A172 (cell line): Measurements from ENCODE around the genes THOC3, NOP16 and RGS14.

- RAMPAGE, long total RNA: no peak
These were observed 24.2 kb downstream of the CPLX2 start for GRCh38 chr5:175895442-175896160.

GRCh38 chr5:175967737-175968447 lies at the start of gene THOC3:
Gene THOC3 (minus strand): TSS chr5:175968315.
- RAMPAGE, long total RNA: start-site peak on the minus strand at chr5:175968232-175968294, 136 and 28 reads in 2 replicates

- RAMPAGE, long total RNA: no peak
These were observed 92.7 kb upstream of the THOC3 start for GRCh38 chr5:176060698-176061396.

- RAMPAGE, long total RNA: no peak
These were observed 39.1 kb upstream of the SIMC1 start for GRCh38 chr5:176198964-176199679.

DNA sequence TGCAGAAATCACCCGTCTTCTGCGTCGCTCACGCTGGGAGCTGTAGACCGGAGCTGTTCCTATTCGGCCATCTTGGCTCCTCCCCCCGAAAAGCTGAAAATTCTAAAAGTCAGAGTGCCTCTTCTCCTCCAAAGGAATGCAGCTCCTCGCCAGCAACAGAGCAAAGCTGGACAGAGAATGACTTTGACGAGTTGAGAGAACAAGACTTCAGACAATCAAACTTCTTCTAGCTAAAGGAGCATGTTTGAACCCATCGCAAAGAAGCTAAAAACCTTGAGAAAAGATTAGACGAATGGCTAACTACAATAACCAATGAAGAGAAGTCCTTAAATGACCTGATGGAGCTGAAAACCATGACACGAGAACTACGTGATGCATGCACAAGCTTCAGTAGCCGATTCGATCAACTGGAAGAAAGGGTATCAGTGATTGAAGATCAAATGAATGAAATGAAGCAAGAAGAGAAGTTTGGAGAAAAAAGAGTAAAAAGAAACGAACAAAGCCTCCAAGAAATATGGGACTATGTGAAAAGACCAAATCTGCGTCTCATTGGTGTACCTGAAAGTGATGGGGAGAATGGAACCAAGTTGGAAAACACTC lies 44.4 kb downstream of the SIMC1 start:
- RAMPAGE, long total RNA: no peak

- RAMPAGE, long total RNA: start-site peak on the minus strand at chr5:176388571-176388623, 581 and 1,059 reads in 2 replicates; start-site peak on the plus strand at chr5:176388750-176388806, 1,786 and 356 reads in 2 replicates
These were observed at the start of gene NOP16 for GRCh38 chr5:176387807-176388892. Gene NOP16 (minus strand): TSS chr5:176388598.

DNA sequence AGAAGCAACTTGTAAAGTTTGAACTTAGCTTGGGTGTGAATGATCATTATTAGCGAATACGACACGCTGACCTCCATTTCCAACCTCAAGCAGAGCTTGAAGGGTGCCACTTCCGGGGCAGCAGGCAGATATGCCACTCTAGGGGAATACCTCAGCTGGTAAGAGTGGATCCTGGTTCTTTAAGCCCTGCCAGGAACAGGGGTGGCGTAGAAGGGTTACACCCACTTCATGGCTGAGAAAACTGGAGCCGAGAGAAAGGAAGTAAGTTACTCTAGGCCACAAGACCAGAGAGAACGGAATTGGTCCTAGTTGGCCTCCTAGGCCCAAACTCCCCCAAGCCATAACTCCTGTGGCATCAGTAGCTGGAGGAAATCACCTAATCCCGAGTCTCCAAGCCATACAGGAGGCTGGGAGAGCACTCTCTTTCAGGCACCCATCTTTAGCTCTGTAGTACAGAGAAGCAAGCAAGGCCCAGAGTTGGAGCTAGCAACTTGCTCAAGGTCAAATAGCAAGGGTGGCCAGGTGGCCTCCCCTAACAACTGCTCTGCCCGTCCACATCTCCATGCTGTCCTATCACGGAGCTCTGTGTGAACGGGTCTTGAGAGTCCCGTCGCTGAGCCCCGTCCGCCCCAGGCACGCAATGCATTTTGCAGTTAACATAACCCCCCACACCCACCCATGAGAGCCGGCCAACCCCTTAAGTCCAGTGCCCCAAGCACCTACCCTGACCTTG lies 1.8 kb downstream of the RNF44 start:
- RAMPAGE, long total RNA: no peak

DNA sequence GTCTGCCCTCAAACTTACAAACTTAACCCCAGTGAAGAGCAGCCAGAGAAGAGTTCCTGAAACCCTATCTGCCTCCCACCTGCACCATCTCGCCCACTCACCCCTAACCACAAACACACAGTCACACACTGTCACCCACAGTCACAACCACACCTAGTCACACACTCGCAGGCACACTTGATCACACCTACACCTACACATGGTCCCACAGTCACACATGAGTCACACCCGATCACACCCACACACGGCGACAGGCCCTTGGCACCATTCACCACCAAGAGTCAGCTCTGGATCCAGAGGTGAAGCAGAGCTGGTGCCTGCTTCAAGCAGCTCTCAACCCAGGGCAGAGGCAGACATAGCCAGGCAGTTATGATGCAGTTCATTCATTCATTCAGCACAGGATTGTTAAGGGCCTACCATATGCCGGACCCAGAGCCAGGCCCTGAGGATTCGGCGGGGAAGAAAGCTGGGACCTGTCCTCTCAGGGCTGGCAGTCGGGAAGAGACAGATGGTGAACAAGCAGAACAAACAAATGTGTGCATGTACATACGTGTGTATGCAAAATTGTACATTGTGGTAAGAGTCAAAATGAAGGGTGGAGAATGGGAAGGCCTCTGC lies 6.2 kb downstream of the TSPAN17 start:
- RAMPAGE, long total RNA: no peak

- RAMPAGE, long total RNA: no peak
These were observed 40.5 kb downstream of the TSPAN17 start for GRCh38 chr5:176687790-176688214.

DNA sequence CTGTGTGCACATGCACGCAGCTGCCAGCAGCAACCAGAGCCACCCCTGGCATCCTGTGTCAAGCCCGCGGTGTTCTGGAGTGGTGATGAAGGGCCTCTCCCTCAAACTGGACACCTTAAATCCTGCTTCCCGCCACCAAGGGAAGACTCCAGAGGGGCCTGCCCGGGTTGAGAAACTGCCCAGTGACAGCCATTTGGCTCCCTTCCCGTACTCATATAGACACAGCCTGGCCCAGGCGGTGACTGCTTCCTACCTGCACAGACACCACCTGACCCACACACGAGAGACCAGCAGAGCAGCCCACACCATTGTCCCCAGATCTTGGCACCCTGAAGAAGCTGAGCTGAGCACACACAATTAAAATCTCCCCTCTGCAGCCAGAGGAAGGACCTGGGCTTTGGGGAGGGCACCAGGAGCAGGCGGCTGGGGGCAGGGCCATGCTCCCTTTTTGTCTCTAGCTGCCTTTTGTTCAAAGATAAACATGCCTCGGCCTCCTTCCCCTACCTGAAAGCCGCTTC lies 78.3 kb downstream of the TSPAN17 start:
- RAMPAGE, long total RNA: no peak

DNA sequence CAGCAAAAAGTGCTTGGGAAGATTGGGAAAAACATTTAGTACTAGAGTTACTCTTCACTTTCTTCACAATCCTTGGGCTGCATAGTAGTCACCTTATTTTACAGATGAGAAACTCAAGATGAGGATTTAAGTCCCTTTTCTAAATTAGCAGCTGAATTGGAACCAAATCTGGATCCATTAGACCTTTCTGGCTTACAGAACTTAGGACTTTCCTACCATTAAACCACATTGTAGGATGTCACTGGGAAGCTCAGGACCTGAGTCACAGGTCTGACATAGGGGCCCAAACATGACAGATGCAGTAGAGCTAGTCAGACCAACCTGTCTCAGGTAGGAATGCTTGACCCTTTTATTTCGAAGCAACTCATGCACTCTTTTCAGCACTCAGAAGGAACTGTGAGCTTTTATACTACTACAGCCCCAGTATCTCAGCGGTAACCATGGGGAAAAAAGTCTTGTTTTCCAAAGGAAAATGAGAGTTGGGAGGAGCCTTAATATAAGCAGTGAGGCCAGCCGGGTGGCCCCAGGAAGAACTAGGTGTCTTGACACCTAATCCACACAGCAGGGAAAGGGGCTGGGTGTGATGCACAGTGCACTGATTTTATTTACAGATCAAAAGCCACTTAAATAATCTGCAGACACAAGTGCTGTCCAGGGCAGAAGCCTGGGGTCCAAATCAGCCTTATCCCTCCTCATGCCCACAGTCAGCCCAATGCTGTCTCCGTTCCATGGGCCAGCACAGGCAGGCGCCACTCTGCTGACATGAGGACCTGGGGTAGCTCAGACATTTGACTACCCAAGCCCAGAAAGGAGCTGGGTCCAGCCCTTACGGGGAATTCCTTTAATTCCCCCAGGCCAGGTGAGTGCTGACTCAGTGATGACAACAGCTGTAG lies 2.4 kb downstream of the RAB24 start:
- RAMPAGE, long total RNA: no peak

DNA sequence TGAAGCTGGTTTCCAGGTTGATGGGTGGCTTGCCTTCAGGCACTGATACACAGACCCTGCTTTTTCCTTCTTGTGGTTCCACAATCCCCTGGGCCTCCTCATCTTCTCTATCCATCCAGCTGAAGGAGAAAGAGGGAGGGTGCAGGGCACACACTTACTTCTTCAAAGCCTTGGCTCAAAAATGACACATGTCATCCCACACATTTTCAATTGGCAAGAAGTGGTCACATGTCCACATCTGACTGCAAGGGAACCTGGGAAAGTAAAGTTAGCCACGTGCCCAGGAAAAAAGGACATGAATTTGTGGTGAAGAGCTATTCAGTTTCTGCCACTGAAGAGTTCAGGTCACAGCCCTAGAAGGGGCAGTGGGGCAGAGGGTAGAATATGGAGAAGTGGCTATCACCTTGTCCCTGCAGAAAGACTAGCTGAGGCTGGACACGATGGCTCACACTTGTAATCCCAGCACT lies 2.0 kb upstream of the RGS14 start:
- RAMPAGE, long total RNA: no peak

GRCh38 chr5:177357406-177358351 lies at the start of gene RGS14:
Gene RGS14 (plus strand): TSS chr5:177357924.
- RAMPAGE, long total RNA: no peak

- RAMPAGE, long total RNA: no peak
These were observed 5.0 kb downstream of the RGS14 start for GRCh38 chr5:177362310-177363554.

- RAMPAGE, long total RNA: no peak
These were observed 9.2 kb downstream of the RGS14 start for GRCh38 chr5:177366473-177367805.

GRCh38 chr5:177399776-177400418 lies 564 bp downstream of the PFN3 start:
- RAMPAGE, long total RNA: no peak

GRCh38 chr5:177456796-177457046 lies 10.1 kb downstream of the PRR7 start:
- RAMPAGE, long total RNA: no peak

DNA sequence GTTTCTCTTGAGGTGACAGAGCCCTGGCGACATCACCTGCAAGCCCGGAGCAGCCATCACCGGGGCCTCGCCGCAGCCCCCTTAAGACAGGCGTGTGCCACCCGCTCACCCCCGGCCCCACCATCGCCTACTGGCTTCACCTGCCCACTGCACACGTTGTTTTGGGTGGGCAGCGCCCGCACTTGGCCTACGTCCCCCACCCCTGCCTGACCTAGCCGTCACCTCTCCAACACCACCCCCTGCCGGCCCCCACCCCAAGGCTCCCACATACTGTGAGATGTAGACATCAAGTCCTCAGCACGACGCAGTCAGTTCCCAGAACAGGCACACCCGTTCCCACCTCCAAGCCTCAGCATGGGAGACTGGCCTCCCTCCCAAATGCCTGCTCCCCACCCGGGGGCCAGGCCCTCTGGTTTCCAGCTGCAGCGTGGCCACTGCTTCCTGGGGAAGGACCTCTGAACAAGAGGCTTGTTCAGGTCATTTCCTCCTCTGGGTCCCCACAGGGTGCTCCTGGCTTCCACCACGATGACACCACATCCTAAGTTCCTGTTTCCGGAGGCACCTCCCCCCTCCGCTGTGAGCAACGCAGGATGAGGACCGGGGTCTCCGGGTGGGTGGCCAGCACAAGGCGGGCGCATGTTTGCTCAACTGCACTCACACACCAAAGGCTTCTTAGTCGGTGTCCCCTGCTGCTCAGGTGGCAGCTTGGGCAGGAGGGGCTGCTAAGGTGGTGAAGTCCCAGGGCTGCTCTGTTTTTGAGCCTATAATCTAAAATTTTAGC lies 11.3 kb downstream of the DBN1 start:
- RAMPAGE, long total RNA: no peak

- RAMPAGE, long total RNA: no peak
These were observed 11.8 kb upstream of the DBN1 start for GRCh38 chr5:177485130-177485815.

- RAMPAGE, long total RNA: no peak
These were observed 2.9 kb downstream of the PDLIM7 start for GRCh38 chr5:177494180-177495321.